ENCODE measurements around a stretch of chr3.

- PRO-cap = no peak
- RAMPAGE, long total RNA, 4 experiments = no peak in any of the 4 experiments
These were observed 10.9 kb downstream of the ARL6IP5 start for GRCh38 chr3:69095657-69096115.

- PRO-cap = no peak
- RAMPAGE, long total RNA, 4 experiments = no peak in any of the 4 experiments
These were observed 3.2 kb downstream of the LMOD3 start for GRCh38 chr3:69119108-69119733.

DNA sequence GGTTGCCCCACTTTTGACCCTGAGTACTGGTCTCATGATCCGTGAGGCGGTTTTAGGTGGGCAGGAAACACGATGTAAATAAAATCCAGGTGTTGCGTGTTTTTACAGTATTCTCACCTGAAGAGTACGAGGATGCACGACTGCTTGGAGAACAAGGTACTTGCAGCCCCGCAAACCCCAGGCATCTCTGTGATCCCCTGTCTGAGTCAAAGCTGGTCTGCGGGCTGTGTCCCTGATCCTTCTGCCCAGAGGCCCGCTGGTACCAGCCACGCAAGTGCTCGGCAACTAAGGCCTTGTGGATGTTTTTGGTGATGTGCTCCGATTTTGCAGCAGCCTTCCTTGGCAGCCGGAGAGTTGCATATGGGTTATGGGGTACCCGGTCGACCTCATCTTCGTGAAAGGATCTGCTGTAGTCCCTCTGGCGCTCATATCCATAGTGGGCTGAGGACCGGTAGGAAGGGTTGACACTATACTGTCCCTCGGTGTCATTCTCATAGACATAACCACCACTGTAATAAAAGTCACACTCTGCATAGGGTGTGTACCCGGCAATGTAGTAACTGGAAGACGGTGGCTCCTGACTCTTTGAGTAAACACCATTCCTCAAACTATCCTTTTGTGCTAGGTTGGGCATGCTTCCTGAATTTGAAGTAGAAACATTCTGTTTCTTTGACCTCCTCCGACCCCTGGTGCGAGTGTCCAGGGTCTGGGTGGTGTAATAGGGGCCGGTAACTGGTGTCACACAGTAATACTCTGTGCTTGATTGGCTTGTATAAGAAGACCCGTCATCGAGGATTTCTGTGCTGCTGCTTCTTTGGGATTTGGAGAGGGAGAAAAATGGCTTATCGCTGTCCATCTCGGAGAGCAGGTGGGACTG, 58.6 kb upstream of the LMOD3 start:
- PRO-cap = no peak
- RAMPAGE, long total RNA, 4 experiments = no peak in any of the 4 experiments

DNA sequence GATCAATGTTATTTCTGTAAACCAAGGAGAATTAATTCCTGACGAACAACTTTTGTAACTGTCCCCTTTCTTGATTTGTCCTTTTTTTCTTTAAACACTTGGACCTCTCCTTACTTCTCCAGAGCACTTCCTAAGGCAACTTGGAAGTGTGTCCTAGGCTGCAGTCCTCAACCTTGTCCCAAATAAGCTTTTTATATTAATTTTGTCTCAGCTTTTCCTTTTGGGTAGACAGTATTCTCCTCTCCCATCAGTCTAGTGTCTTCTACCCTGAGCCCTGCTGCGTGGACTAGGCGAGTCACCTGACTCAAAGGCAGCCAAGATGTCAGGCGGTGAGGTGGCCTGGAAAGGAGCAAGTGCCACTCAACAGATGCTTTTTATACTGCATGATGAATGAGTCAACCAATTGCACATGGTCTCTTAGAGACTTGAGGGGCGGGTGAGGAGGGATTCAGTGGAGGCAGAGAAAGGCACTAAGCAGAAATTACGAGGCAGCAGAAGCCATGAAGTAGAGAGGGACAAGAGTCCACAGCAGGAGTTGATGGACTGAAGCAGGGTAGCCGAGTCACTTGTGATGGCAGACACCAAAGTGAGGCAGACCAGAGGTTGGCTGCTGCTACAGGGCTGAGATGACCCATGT, 95.9 kb downstream of the FRMD4B start:
- PRO-cap = no peak
- RAMPAGE, long total RNA, 4 experiments = no peak in any of the 4 experiments

DNA sequence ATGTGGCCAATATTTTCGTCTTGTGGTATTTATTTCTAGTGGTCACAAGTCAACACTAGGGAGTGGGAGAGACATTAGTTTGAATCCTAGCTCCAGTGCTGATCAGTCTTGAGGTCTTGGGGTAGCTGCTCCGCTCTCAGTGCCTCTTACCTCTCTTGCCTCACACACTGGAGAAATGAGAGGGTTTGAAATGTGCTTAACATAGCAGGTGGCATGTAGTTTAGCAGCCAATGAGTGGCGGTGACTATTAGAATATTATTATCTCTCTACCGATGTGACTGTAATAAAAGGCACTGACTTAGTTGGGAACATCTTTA, 92.7 kb downstream of the FRMD4B start:
- PRO-cap = no peak
- RAMPAGE, long total RNA, 4 experiments = no peak in any of the 4 experiments

GRCh38 chr3:69403438-69403898, 17.6 kb upstream of the FRMD4B start:
- PRO-cap = no peak
- RAMPAGE, long total RNA, 4 experiments = no peak in any of the 4 experiments

DNA sequence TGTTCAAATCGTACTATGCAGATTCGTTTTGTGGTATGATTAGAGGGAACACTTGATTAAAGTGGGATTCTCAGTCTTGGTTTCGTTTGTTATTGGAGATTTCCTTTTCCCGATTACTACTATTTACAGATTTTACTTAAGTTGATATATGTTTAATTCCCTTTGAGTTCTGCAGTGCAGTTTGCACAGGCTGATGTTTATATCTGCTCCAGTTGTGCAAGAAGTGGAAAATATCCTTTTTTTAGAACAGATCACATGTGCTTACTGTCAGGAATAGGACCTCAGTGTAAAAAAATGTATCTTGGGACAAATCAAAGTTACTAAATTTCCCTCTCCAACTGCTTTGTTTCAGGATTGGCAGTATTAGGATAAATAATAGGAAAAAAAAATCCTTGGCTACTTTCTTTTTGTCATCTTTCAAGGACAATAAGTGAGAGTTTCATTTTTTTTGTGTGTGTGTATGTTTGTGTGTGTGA, 6.8 kb downstream of the MITF start:
- PRO-cap = no peak
- RAMPAGE, long total RNA, 4 experiments = no peak in any of the 4 experiments

DNA sequence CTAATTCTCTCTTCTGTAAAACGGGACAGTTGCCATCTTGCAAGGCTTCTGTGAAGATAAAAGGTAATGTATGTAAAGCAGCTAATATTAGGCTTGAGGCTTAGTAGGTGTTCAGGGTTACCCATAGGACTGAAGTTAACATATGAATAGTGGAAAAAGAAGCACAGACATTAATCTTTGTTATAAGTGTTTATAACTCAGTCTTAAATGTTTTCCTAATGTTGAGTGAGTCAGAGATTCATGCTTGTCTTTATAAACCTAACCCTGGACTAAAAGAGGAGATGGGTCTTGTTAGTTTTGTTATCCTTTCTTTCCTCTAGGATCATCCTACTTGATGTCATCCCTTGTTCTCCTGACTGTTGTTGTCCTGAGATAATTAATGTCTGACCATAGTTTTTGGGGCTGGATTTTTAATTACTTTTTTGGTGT, 8.2 kb downstream of the MITF start:
- PRO-cap = no peak
- RAMPAGE, long total RNA, 4 experiments = no peak in any of the 4 experiments

- PRO-cap = no peak
- RAMPAGE, long total RNA, 4 experiments = no peak in any of the 4 experiments
These were observed 32.0 kb downstream of the MITF start for GRCh38 chr3:69771067-69771775.

DNA sequence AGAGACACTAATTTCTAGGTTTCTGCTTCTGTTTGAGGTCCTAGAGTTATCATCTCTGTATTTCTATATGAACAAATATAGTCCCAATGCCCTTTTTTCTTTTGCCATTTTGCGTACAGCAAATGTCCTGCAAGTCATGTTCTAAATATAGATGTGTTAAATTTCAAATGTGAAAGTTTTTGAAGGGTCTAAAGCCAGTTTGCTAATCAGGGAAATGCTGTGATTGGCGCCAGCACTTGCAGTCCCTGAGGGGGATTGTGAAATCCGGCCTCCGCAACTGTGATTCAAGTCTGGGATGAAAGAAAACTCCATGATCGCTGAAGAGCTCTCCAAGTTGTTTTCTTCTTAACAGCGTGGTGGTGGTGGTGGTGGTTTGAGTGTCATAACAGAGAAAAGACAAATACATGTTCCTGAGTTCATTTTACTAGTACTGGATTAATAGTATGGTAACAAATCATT, 51.8 kb downstream of the MITF start:
- PRO-cap = no peak
- RAMPAGE, long total RNA, 4 experiments = no peak in any of the 4 experiments

DNA sequence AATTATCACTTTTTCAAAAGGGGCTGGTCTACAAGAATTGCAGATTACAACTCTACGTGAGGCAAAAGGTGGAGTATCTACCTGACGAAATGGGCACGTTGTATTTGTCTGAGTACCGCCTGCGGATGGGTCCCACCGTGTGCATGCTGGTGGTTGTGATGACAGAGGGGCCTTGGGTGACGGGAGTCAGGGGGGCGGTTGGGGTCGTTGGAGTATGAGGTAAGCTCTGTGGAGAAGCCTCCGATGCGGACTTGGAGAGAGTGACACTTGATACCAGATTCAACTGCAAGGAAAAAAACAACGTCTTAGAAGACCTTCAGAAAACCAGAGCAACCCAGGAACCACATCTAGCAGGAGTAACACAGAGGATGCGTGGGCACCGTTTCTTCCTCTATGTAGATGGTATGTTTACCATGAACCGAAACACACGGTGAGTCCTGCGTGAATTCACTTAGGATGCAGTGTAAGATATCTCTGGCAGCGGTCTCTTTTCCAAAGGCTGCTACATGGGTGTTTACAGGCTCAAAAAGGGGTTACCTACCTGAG, 605.7 kb downstream of the FOXP1 start:
- PRO-cap = no peak
- RAMPAGE, long total RNA, 4 experiments = no peak in any of the 4 experiments

- PRO-cap = no peak
- RAMPAGE, long total RNA, 4 experiments = no peak in any of the 4 experiments
These were observed 502.9 kb downstream of the FOXP1 start for GRCh38 chr3:71080456-71081272.

GRCh38 chr3:71085269-71085735, 498.2 kb downstream of the FOXP1 start:
- PRO-cap = no peak
- RAMPAGE, long total RNA, 4 experiments = no peak in any of the 4 experiments

DNA sequence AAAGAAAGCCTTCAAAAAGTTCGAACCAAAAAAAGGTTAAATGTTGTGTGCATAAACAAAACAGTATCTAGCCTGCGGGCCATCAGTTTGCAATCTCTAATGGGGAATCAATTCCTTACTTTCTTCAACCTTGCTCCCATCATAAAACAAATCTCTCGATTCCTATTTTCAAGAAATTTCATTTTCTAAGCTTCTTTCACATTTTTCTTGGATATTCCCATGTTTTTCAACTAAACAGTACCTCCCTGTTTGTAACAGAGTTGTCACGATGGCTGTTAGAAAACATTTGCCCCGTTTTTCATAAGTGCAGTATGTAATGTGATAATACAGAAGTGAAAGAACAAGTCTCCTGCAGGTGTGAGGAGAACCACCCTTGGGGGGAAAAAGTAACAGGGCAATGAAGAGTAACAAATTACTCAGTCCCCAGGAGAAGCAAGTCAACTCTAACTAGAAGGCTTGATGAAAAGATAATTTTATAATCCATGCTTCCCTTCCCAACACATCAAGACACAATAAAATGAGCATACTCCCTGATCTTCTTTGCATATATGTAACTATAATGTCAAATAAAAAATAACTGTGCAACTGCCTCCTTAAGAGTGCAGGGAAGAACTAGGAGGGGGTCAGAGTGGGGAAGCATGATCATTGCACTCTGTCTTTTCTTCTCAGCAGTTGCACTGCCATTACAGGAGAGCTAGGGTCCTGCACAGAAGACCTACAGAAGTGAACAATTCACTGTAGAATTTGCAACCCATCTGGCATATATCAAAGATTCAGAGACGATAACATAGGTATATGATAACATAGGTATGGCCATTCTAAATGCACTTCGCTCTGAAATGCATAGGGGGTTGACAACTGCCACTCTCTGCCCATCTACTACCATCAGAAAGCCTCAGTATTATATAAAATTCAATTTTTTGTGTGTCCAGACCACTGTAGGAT, 493.2 kb downstream of the FOXP1 start:
- PRO-cap = no peak
- RAMPAGE, long total RNA, 4 experiments = no peak in any of the 4 experiments

GRCh38 chr3:71130411-71131434, 452.8 kb downstream of the FOXP1 start:
- PRO-cap = no peak
- RAMPAGE, long total RNA, 4 experiments = start-site peak on the plus strand in 1 of 4 experiments, at chr3:71130661-71130685 at its widest, 6 reads per replicate

- PRO-cap = no peak
- RAMPAGE, long total RNA, 4 experiments = no peak in any of the 4 experiments
These were observed 353.3 kb downstream of the FOXP1 start for GRCh38 chr3:71230165-71230661.

GRCh38 chr3:71309345-71309674, 274.2 kb downstream of the FOXP1 start:
- PRO-cap = no peak
- RAMPAGE, long total RNA, 4 experiments = no peak in any of the 4 experiments

- PRO-cap = no peak
- RAMPAGE, long total RNA, 4 experiments = no peak in any of the 4 experiments
These were observed 211.2 kb downstream of the FOXP1 start for GRCh38 chr3:71372291-71372810.

- PRO-cap = no peak
- RAMPAGE, long total RNA, 4 experiments = no peak in any of the 4 experiments
These were observed 162.9 kb downstream of the FOXP1 start for GRCh38 chr3:71420505-71421146.

GRCh38 chr3:71423097-71424031, 160.2 kb downstream of the FOXP1 start:
- PRO-cap = no peak
- RAMPAGE, long total RNA, 4 experiments = no peak in any of the 4 experiments

Data from omental fat pad (tissue), 4 donors.